ENCODE results near the gene PSMD6.

GRCh38 chr3:58668274-58668735, 1.7 kb upstream of the FAM3D start:
- PRO-cap: no peak

DNA sequence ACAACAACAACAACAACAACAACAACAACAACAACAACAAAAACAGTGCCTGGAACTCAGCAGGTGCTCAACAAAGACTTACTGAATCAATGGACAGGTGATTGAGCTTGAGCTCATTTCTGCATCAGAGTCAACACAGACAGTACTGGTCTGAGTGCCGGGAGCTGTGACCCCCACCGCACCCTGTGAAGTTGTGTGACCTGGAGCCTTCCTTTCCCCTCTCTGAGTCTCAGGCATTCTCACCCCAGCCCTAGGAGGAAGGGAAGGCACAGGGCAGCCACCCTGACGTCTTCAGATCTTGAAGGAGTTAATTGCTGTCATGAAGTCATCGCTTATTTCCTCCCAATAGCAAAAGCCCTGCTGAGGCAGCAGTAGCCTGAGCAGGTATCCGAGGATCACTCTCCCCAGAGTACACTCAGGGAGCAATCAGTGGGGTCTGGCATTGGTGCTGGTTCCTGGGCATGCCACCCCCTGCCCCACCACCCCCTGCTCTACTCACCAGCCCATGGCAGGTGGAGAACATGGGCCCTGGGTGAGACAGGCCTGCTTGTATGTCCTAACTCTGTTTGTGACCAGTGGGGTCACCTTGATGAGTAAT, 3.2 kb upstream of the FAM3D start:
- PRO-cap: no peak

GRCh38 chr3:59606994-59607392, 557.2 kb upstream of the CFAP20DC start:
- PRO-cap: no peak

DNA sequence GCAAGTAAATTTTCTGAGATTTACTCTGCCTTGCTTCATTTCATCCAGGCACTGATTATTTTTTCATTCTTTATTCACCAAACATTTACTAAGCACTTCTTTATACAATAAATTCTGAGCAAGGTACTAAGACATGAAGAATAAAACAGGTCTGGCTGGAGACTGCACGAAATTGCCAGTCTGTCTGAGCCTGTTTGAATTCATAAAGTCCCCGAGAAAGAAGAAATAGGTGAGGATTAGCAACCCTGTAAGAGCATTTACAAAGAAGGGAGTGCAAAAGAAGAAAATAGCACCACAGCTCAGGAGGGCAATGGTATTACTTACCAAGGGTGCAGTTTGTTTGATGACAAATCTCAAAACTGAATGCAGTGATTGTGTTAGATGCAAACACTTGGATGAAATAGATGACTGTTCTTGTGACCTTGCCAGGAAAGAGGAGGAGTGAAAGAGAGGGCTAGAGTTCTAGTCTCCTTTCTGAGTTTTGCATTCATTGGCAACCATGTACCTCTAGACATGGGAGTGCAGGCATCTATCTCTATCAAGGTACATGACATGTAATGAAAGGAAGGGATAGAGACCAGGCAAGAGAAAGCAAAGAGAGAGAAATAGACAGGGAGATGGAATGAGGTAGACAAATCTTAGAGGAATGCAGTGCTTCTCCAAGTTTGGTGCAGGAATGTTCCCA, 1030.8 kb upstream of the CFAP20DC start:
- PRO-cap: no peak

GRCh38 chr3:60804826-60805106, 446.5 kb downstream of the FHIT start:
- PRO-cap: no peak

- PRO-cap: no peak
These were observed 219.0 kb downstream of the PTPRG start for GRCh38 chr3:61780300-61780776.

GRCh38 chr3:61848678-61849731, 287.6 kb downstream of the PTPRG start:
- PRO-cap: no peak

- PRO-cap: no peak
These were observed 318.9 kb downstream of the PTPRG start for GRCh38 chr3:61880159-61880821.

- PRO-cap: no peak
These were observed 346.2 kb downstream of the PTPRG start for GRCh38 chr3:61907456-61908121.

DNA sequence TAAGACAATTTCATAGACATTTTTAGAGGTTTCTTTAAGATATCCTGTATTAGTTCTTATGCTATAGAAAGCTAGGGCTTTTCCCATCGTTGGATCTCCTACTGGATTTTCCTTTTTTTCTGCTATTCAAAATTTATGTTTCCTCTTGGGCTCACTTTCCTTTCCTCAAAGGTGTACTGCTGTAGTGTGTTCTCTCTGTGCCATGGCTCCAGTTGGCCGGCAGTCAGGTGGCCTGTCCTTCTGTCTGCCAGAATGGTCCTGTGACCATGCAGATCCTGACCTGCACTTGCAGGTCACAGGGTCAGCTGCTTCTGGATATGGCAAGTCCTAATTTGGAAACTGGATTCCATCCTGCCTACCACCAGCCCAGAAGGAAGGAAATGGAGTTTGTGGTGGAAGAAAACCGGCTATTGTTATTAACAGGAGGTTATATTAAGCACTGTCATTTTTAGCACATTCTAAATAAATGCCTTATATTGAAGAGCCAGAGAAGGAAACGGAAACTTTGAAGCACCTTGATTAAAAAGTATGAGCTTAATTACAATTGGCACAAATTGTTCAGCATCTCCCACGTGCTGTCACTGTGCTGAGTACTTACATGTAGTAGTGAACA, 362.7 kb downstream of the PTPRG start:
- PRO-cap: no peak

DNA sequence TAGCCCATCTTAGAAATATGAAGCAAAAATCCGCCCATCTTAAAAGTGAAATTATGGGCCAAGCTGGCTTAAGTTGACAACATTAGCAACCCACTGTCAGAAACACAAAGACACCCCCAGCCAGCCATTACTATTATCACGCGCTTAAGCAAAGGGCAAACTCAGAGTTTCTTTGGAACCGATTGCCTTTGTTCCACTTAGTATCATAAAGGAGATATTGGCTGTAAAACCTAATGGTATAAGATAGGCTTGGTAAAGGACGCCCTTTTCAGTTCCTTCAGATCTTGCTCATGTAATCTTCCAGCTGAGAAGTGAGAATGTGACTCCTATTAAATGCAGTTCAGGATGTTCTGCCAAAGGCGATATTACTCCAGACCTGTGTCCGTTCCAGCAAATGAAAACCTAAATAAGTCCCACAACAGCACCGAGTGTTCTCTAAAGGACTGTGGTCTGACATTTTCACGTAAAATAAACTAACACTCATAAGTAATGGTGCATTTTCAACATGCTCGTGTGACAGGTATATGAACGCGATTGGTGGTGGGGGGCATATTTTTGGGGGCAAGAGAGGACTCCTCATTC, 221.8 kb upstream of the C3orf14 start:
- PRO-cap: no peak

DNA sequence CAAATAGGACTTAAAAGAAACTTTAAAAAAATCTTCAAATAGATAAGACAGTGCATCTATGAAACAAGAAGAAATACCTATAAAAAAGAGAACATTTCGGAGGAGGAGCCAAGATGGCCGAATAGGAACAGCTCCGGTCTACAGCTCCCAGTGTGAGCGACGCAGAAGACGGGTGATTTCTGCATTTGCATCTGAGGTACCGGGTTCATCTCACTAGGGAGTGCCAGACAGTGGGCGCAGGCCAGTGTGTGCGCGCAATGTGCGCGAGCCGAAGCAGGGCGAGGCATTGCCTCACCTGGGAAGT, 142.0 kb upstream of the SYNPR start:
- PRO-cap: no peak

DNA sequence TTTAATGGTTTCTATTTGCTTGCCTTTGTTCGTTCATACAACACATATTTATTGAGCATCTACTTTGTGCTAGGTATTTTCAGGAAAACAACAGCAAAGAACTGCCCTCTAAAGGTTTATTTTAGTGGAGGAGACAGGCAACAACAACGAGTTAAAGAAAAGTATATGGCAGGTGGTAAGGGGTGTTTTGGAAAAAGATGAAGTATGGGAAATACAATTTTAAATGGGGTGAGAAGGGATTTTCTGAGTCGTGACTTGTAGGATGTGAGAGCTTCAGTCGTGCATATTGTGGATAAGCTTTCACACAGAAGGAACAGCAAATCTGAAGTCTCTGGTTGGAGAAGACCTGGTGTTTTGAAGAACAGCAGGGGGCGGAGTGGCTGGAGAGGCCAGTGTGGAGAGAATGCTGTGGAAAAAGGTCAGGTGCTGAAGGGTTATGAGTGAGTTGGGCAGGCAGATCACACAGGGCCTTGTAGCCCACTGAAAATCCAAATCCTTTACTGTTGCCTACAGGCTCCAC, 62.5 kb downstream of the ATXN7 start:
- PRO-cap: no peak

- PRO-cap: no peak
These were observed 69.2 kb downstream of the PSMD6 start for GRCh38 chr3:63953906-63954591.

GRCh38 chr3:63960319-63960913, 62.9 kb downstream of the PSMD6 start:
- PRO-cap: no peak

DNA sequence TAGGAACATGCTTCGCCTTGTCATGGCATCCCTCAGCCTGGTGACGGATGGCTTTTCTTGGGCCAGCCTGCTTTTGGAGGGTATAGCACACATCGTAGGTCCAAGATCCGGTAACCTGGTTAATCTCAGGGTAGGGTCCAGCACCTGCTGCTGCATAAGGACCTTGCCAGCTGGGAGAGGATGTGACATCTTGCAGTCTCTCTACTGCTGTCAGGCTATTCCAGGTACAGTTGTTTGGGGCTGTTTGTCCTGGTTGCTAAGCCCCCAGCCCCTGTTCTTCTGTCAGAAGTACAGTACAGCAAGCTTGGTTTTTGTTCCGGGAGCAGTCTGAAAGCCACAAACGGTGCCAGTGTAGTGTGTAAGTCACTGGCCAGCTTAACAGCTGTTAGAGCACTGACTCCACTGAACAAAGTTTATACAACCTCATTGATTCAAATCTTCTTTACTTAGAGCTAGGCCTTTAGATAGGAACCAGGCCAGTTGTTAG, 42.3 kb downstream of the PSMD6 start:
- PRO-cap: no peak

DNA sequence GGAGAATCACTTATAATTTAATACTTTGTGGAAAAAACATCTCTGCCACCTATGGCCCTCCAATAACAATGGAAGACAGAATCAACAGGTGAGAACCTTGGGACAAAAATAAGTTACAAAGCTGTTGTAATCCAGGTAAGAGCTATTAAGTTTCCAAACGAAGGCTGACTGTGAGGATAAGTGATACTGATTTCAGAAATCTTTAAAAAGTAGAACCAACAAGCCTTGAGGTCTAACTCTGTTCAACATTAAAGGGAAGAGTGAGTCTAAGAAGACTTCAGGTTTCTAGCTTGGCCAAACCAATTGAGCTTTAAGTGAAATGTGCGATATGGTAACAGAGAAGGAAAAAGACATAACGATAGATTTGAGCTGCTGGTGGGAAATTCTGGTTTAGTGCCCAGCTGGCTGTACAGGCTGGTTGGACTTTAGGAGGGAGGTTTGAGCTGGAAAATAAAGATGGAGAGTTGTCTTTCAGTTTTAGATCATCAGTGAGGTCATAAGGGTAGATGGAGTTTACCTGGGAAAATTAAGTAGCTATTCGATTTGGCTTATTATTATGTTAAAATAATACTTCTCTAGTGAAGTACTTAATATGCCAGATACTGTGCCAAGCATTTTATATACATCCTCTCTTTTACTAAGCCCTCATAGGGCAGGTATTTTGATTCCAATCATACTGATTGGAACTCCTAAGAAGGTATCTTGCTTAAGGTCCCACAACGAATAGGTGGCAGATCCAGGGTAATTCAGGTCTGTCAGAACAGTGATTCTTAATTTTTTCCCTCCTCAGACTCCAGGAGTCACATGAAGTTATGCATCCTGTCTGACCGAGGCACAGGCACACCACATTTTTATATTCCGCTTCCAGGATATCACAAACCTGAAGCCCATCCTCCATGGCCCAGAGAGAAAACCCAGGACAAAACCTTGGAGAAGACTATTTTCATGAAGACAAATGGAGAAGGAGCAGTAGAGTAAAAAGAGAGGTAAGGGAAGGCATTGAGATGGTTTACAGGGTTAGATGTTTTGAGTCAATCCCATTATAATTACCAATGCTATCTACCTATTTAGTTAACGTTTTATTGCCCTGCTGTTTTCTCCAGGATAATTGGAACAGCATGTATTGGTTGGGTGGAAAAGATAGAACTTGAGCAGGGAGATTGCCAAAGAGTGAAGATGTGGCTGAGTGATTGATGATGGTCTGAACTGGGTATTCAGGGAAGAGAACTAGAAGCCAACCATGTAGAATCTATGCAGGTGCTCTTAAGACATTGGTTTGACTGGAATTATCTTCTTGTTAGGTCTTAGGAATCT, 17.8 kb downstream of the PSMD6 start:
- PRO-cap: no peak

- PRO-cap: bidirectional peak, plus-strand start at chr3:64023582, minus-strand start at chr3:64023462
These were observed at the start of gene PSMD6 for GRCh38 chr3:64022907-64023886. PSMD6 (minus strand) TSS chr3:64023494.

- PRO-cap: no peak
These were observed 128.0 kb upstream of the PRICKLE2 start for GRCh38 chr3:64353109-64353770.

GRCh38 chr3:64441900-64442373, 216.7 kb upstream of the PRICKLE2 start:
- PRO-cap: no peak